SEM (cell line): ENCODE measurements around a stretch of chr11.

GRCh38 chr11:33375591-33375953 is 336 bp upstream of the KIAA1549L start:
- PRO-cap, result no peak

GRCh38 chr11:33618337-33618603 is 82.4 kb downstream of the C11orf91 start:
- PRO-cap, result no peak

- PRO-cap, result no peak
These were observed 10.3 kb downstream of the C11orf91 start for GRCh38 chr11:33689977-33691041.

GRCh38 chr11:33696811-33697337 is 3.8 kb downstream of the C11orf91 start:
- PRO-cap, result no peak

- PRO-cap, result no peak
These were observed 1.0 kb upstream of the C11orf91 start for GRCh38 chr11:33701391-33702352.

DNA sequence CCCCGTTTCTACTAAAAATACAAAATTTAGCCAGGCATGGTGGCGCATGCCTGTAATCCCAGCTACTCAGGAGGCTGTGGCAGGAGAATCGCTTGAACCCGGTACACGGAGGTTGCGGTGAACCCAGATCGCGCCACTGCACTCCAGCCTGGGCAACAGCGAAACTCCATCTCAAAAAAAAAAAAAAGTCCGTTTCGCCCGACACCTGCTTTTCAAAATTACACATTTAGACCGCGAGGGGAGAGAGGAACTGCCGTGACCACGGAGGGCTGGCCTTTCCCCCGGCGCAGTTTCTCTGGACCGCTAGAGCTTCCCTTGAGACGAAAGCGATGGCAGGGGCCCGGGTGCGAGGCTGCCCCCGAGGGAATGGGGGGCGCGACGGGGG is 490 bp downstream of the CD59 start:
- PRO-cap, result bidirectional peak, plus-strand start at position 306 of the sequence, minus-strand start at position 173 of the sequence

GRCh38 chr11:33772246-33772838 is 2.0 kb downstream of the FBXO3 start:
- PRO-cap, result no peak

- PRO-cap, result no peak
These were observed 28.2 kb upstream of the FBXO3 start for GRCh38 chr11:33802462-33803044.

- PRO-cap, result no peak
These were observed 32.8 kb downstream of the LMO2 start for GRCh38 chr11:33858818-33859789.

DNA sequence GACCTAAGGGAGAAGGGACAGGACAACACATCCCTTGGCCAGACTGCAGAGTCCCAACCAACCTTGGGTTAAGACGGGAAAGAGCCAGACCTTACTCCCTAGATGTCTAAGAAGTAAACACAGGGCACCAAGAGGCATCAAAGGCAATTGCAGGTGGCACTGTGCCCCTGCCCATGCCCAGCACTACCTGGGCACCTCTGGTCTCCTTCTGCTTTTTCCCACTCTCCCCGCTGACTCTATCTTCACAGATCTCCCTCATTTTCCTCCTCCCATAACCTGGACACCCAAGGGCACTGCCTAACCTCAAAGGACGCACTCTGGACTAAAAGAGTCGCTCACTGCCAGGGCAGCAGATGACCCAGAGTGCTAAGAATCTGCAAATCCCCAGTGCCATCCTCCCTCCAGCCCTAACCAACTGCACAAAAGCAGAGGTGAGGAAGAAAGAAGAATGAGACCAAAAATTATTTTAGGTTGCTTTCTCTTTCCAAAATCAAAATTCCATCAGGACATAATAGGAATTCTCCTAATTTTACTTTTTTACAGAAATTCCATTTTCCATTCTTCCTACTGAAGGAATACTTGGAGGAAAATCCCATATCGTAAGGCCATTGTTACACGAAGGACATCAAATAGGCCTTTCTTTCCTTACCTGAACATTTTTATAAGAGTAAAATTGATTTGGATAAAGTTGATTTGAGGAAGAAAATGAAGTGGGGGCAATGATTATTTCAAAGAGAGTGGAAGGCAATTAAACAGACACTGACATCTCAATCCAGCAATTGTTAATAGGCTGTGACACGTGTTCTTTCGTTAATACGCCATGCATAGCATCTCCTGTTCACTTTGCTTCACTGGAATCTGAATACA is 26.7 kb downstream of the LMO2 start:
- PRO-cap, result no peak

DNA sequence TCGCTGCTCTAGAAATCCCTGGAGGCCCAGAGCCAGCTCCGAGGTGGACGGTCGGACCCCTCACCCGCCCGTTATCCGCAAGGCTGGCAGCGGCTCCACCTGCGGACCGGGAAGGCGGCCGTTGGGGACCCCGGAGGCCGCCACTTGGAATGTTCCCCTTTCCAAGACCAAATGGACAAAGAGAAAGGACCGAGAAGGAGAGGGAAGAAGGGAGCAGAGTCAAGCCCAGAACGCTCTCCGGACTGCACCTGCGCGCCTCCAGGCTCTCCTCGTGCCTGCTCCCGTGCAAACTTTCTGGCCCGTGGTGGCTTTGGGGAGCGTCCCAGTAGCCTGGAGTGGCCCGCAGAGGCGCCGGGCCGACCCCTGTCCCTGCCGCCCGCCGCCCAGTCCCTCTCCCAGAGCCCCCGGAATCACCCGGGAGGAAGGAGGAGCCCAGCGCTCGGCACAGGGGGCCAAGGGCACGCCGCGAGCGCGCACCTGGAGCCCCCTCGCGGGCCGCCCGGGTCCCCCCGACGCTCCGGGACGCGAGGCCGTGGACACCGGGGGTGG is 23.0 kb downstream of the LMO2 start:
- PRO-cap, result no peak

GRCh38 chr11:33990730-33991311 is 60.7 kb upstream of the CAPRIN1 start:
- PRO-cap, result bidirectional peak, plus-strand start at chr11:33991168, minus-strand start at chr11:33991011

- PRO-cap, result unidirectional peak, plus-strand start at chr11:34051144; bidirectional peak, plus-strand start at chr11:34051228, minus-strand start at chr11:34051205
These were observed 589 bp upstream of the CAPRIN1 start for GRCh38 chr11:34050984-34051300.

- PRO-cap, result no peak
These were observed 989 bp downstream of the CAPRIN1 start for GRCh38 chr11:34052678-34052761.

DNA sequence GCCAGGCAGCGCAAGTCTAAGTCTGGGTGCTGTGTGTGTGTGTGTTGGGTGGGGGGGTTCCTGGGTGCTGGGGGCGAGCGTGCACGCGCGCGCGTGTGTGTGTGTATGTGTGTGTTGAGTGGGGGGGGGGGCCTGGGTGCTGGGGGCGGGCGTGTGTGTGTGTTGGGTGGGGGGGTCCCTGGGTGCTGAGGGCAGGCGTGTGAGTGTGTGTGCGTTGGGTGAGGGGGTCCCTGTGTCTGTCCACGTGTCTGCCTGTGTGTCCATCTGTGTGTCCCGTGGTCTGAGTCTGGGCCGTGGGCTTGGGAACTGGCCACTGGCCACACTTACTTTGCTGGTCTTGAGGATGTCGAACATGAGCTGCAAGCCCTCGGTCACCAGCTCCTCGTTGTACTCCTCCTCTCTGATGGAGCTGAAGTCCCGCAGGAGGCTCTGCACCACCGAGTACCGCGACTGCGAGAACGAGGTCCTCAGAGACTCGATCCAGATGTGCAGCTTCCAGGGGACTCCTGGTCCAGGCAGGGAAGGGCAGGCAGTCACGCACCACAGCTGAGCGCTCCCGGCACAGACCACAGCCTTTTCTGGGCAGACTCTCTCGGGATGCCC is 55.2 kb downstream of the NAT10 start:
- PRO-cap, result no peak

GRCh38 chr11:34427105-34427912 is 11.4 kb upstream of the CAT start:
- PRO-cap, result no peak

DNA sequence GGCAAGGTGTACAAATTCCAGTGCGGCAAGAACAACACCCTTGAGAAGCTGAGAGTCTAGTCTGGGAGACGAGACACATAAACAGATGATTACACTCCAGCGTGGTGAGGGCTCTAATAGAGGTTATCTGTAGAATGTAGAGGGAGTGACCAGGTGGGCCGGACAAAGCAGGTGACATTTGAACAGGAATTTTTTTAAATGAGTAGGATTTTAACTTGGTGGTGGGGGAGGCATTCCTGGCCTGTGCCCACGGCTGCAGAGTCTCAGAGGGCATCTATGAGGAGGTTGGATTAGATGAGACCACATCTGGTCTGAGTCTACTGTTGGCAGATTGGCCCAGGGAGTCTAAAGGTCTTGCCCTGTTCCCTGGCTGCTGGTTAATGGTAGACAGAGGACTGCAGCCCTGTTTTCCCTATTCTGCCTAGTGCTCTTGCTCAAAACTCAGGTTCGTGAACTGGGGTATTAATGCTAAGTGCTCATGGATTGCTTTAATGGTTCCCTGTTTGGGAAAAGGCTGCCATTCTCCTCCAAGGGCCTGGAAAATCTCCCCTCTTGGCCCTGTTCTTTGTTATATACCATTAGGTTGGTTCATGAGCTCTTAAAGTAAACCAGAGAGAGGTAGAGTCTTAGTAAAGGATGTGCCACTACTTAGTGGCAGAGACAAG is 1.1 kb downstream of the CAT start:
- PRO-cap, result no peak

GRCh38 chr11:34601884-34602517 is 18.9 kb upstream of the EHF start:
- PRO-cap, result no peak

- PRO-cap, result no peak
These were observed 11.5 kb downstream of the EHF start for GRCh38 chr11:34632155-34632973.

DNA sequence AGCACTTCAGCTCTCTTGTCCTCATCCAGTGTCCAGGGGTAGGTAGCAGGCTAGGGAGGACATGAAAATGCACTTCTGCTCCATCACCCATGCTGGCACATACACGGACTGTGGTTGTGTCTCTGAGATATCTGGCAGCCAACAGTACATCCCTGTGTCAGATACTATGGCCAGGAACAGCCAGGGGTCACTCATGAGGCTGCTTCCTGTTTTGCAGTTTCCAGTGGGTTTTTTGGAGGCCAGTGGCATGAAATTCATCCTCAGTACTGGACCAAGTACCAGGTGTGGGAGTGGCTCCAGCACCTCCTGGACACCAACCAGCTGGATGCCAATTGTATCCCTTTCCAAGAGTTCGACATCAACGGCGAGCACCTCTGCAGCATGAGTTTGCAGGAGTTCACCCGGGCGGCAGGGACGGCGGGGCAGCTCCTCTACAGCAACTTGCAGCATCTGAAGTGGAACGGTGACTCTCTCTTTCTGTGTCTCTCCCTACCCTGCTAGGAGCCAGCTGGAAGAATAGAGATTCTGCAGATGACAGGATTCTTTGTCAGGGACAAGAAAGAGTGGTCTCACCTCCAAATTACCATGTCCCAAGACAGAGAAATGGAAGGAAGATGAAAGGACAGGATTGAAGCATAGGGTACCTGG is 25.5 kb downstream of the EHF start:
- PRO-cap, result no peak